Lung (tissue), 4 donors: ENCODE results near the gene RBL2.

DNA sequence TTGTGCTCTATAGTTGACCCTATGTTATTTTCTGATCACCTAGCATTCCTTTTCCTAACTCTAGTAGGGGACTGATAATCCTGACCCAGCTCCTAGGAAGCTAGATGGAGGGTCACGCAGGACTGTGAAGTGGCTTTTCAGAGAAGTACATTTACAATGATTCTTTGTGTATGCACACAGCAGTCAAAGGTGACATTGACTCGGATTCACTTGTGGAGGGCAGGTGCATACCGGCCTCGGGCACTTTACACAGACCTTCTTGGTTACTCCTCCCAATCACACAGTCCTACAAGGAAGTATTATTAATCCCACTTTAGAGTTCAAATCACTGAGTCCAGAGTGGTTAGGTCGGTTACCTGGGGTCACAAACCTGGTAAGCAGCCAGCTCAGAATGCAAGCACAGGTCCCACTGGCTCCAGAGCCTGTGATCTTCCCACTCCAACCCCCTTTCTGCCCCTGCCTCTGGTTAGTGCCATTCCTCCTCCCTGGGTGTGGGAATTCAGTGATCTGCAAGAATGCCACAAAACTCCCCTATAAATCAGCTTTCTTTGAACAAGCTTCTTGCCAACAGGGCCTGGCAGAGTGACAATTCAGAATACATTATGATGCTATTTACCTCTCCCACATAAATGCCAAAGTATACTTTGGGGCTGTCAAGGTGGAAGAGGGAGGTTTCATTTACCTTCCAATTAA, 7.1 kb downstream of the CHD9NB start:
- PRO-cap = no peak
- RAMPAGE, long total RNA = no peak
- RRBS = no CpG with 5 or more reads among the region's 5 CpGs

DNA sequence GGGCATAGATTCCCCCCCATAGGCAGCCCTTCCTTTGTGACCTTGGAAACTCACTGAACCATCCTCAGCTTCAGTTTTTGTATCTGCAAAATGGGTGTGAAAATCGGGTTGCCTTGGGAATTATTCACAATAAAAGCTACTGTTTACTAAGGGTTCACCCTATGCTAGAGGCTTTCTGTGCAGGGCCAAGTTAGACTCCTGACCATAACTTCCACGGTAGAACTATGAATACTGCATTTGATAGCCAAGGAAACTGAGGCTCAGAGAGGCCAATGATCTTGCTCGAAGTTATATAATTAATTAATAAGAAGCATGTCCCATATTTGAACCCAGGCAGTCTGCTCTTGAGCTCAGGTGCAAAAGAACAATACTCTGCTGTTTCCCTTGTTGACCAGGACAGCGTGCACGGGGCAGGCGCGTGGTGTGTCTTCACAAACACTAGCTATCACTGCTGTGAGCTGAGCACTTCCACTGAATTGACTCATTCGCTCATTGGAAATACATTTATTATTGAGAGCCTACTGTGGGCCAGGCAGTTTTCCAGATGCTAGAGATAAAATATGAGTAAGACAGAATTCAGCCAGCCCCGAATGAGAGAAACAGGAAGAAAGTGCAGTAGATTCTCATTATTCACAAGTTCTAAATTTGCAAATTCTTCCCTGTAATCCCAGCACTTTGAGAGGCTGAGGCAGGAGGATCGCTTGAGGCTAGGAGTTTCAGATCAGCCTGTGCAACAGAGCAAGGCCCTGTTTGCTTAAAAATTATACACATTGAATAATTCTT, 1.6 kb downstream of the CHD9 start:
- PRO-cap = no peak
- RAMPAGE, long total RNA = no peak
- RRBS = no CpG with 5 or more reads among the region's 10 CpGs

DNA sequence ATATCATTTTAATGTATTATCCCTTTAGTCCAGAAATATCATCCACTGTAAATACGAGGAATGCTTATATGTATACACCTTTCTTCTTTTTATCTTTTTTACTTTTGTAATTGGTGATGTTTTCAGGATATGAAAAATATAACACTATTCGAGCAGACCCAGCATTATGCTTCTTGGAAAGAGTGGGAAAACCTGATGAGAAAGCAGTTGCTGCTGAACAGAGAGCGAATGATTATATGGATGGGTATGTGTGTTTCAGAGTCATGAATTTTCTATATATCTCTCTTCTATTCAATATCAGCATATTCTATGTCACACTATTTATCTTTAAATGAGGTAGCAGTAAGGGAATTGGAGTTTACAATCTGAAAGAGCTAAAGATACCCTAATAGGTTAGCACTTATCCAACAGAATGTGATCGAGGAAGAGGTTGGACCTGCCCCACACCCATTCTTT, 148.1 kb upstream of the RBL2 start:
- PRO-cap = no peak
- RAMPAGE, long total RNA = no peak
- RRBS = no CpG with 5 or more reads among the region's 4 CpGs

DNA sequence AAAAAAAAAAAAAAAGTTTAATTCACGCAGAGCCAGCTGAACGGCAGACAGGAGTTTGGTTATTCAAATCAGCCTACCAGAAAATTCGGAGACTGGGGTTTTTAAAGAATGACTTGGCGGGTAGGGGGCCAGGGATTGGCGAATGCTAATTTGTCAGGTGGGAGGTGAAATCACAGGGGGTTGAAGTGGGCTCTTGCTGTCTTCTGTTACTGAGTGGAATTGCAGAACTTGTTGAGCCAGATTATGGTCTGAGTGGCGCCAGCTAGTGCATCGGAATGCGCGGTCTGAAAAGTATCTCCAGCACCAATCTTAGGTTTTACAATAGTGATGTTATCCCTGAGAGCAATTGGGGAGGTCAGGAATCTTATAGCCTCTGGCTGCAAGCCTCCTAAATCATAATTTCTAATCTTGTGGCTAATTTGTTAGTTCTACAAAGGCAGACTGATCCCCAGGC, 800 bp upstream of the RBL2 start:
- PRO-cap = no peak
- RAMPAGE, long total RNA = no peak
- RRBS = no CpG with 5 or more reads among the region's 9 CpGs

DNA sequence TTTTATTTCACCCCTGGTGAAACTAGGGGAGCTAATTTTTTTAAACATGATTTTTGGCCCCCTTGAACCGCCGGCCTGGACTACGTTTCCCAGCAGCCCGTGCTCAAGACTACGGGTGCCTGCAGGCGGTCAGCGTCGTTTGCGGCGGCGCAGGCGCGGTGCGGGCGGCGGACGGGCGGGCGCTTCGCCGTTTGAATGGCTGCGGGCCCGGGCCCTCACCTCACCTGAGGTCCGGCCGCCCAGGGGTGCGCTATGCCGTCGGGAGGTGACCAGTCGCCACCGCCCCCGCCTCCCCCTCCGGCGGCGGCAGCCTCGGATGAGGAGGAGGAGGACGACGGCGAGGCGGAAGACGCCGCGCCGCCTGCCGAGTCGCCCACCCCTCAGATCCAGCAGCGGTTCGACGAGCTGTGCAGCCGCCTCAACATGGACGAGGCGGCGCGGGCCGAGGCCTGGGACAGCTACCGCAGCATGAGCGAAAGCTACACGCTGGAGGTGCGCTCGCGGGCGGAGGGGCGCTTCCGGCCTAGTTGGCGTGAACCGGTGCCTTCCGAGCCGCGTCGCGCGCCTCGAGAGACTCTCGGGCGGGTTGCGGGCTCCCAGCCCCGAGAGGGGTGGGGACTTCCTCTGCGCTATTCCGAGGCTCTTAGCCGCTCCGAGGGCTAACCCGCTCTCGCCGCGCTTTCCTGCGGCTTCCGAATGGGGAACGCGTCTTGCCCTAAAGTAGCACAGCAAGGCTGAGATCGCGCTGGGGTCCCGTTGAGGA, at the start of gene RBL2:
RBL2 (plus strand) TSS at position 167 of the 763 bp plus-strand sequence.
- PRO-cap = no peak
- RAMPAGE, long total RNA = no peak
- RRBS = 2% methylated on average over 9 of the region's 91 CpGs

DNA sequence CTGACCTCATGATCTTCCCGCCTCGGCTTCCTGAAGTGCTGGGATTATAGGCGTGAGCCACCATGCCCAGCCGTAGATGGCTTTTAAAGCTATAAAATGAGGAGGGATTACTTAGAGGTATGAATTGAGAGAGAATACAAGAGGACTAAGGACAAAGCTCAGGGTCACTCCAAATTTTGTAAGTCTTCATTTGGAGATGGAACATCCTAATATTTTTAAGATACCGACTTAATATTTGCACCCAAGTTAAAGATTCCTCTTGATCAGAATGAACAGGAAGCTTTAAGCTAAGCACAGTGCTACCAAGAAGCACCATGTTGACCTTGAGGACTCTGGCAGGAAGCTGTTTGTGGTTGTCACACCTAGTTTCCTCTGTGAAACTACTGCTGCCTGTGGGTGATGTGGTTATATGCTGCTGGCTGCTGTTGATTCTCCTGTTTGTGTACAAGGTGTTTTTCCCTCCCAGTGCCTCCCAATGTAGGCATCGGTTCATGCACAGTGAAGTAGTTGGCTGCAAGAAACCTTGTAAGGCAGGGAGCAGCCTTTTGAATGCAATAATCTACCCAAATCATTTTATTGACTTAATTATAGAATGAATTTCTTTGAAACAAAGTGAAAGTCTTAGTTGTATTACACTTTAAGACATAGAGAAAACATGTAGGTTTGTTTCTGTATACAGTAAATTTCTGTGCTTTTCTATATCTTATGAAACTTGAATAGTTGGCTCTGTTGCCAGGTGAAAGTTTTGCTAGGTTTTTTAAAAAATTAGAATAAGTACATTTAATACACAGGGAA, 23.4 kb downstream of the RBL2 start:
- PRO-cap = no peak
- RAMPAGE, long total RNA = no peak
- RRBS = no CpG with 5 or more reads among the region's 6 CpGs

DNA sequence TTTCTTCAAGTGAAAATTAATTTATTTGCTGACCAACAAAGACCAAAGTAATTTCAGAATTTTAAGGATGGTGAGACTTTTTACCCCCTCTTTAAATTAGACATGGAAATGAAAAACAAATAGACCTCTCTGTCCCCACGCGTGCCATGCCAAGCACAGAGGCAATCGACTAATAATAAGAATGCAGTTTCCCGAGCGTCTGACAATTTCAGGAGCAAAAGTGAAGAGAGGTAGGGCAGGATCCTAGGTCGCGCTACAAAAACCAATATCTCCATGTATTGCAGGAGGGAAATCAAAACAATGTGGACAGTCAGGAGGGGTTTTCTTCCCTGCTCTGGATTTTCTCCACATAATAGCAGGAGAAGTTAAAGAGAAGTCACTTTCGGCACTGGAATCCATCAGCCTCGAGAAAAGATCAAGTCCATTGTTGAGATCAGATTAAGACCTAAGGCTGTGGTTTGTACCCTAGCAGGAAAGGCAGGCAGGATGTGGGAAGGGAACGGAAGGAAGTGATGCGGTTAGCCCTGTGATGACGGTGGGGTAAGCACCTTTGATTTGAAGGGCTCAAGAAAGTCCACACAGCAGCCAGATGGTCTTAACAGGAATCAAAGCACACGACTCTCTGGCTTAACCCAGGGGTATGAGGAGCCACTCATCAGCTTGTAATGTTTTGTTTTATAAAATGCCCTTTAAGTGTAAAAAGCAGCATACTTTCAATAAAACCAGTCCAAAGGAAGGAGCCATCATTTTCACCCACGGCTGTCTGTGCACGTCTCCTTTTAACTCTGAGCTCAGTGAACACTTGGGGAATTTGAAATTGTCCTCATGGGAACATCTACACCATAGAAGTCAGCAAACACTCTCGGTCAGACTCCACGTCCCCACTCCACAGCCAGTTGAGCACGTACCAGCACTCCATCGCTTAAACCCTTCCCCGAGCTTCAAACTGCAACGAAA, 15.7 kb upstream of the AKTIP start:
- PRO-cap = no peak
- RAMPAGE, long total RNA = no peak
- RRBS = no CpG with 5 or more reads among the region's 21 CpGs

- PRO-cap = no peak
- RAMPAGE, long total RNA = no peak
- RRBS = no CpG with 5 or more reads among the region's 7 CpGs
Observed at GRCh38 chr16:53714439-53715261, 10.7 kb downstream of the FTO start.

DNA sequence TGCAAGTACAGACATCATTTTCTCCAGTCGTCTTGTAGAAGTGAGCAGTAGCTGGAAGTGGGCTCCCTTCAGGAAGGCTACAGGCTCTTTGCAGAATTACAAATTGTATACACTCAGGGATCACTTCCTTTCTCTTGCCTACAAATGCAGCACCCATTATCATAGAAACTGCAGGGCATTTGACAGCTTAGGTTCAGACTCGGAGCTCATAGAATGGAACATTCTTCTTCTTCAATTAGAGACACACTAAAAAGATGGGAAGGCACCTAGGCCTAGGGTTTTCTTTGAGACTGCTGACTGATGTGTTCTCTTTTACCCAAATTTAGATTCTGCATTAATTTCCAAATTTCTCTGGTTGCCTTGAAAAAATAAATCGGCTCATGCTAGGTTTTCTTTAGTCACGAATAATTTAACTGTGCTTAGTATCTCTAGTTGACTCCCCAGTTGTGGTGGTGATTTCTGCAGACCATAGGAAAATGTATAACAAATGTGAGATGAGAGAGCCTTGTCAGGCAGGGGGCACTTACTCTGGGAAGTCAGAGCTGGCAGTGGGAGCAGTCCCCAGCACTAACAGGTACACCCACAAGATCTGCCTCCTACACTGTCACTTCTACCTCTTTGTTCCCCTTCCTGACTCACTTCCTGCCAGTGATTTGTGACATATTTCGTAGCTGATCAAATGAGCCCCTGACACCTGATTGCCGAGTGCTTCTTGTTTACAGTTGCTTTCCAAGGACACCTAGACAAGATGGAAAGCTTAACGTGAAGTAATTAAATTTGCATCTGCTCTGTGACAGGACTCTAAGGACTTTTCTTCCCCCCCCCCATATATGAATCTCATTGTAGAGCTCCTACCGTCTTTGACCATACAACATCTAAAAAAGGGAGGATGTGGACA, 40.3 kb downstream of the FTO start:
- PRO-cap = no peak
- RAMPAGE, long total RNA = no peak
- RRBS = no CpG with 5 or more reads among the region's 8 CpGs

GRCh38 chr16:54125111-54125447, 161.5 kb downstream of the IRX3 start:
- PRO-cap = no peak
- RAMPAGE, long total RNA = no peak
- RRBS = no CpG with 5 or more reads among the region's 6 CpGs

DNA sequence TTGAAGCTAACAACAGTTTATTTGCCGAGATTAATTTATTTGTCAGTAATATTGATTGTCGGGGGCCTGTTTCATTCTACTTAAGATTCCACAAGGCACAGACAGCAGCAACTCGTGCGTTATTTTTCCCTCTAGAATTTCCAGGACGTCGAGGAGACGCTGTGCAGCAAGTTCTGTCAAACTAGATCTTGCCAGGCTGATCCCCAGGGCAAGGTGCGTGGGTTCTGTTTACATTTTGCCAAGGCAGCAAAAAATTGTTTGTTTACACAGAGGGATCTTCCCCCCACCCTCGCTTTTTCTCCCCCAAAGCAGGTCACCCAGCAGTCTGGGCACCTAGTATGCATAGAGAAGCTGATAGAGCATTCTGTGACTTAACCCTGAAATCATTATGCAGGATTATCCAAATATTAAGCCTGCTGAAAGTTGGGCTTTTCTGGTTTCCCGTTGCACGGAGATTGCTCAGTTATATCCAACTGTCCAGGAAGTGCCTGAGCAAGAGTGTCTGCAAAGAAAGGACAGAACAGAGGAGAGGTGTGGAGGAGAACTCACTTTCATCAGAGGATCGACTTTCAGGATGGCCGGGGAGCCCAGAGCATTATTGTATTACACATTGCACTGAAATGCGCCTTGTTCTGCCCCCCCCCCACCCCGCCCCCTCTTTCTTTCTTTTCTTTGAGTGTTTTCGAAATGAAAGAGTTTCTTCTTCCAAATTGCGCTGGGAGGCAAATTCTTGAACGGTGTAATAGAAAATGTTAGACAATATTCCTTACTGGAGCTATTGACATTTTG, 111.2 kb downstream of the IRX3 start:
- PRO-cap = no peak
- RAMPAGE, long total RNA = no peak
- RRBS = no CpG with 5 or more reads among the region's 18 CpGs

GRCh38 chr16:54208255-54208725, 78.3 kb downstream of the IRX3 start:
- PRO-cap = no peak
- RAMPAGE, long total RNA = no peak
- RRBS = no CpG with 5 or more reads among the region's 6 CpGs

- PRO-cap = no peak
- RAMPAGE, long total RNA = no peak
- RRBS = no CpG with 5 or more reads among the region's 7 CpGs
Observed at GRCh38 chr16:54265613-54266130, 20.9 kb downstream of the IRX3 start.

DNA sequence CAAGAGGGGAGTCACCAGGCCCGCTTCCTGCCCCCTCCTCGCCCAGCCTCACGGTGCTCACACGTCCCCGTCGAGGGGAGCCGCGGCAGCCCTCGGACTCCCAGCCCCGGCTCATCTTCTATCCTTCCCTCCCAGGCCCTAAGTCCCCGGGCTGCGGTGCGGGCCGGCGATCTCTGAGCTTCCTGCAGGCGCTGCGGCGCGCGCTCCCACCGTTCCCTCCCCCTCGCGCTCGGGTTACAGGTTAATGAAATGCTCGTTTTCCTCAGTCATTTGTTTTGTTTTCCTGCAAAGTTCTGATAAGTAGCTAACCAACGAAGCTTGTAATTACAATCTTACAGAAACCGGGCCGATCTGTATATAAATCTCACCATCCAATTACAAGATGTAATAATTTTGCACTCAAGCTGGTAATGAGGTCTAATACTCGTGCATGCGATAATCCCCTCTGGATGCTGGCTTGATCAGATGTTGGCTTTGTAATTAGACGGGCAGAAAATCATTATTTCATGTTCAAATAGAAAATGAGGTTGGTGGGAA, 3.0 kb upstream of the IRX3 start:
- PRO-cap = no peak
- RAMPAGE, long total RNA = no peak
- RRBS = no CpG with 5 or more reads among the region's 31 CpGs

DNA sequence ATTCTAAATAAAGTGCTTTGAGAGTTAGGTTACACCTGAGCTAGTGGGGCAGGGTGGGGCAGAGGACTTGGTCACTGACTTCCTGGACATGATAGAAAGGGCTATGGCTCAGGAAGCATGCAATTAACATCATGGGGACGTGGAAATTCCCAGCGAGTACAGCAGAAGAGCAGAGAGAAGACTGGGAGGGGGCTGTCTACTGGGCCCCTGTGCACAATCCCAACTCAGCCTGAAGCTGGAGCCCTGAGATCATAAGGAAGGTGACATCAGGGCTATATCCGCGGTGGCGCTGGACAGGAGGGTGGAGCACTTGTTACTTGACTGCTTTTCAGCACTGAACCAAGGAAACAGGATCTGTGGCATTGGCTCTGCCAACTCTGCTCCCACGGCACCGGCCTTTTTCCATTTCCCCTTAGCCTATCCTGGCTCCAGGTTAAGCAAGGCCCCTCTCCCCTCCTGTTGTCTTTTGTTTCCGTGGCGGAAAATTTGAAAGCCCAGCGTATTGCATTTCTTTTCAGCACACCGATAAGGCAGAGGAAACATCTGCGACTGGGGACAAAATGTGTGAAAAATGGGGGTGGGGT, 124.9 kb upstream of the IRX3 start:
- PRO-cap = no peak
- RAMPAGE, long total RNA = no peak
- RRBS = no CpG with 5 or more reads among the region's 12 CpGs

DNA sequence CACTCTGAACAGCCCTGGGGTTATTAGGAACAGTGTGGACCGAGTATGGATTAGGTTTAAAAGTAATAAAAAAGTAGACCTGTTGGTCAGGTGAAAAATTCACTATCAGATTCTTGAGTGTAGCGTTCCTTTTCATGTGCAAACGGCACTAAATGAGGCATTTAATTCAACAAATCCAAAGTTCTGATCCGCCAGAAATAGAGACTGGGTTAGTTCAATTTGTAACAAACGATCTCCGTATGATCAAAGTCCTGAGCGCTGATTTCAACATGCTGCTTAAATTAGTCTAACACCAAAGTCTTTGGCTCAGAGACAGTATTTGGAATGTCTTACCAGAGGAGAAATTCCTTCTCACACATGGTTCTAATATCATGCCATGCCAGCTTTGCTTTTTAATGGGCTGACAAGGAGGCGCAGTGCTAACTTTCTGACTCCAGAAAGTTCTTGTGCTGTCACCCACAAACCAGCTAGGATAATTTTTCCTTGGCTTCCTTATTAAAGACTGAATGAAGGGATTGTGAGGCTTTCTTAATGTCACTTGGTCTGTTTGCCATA, 173.2 kb upstream of the IRX3 start:
- PRO-cap = no peak
- RAMPAGE, long total RNA = no peak
- RRBS = no CpG with 5 or more reads among the region's 8 CpGs

DNA sequence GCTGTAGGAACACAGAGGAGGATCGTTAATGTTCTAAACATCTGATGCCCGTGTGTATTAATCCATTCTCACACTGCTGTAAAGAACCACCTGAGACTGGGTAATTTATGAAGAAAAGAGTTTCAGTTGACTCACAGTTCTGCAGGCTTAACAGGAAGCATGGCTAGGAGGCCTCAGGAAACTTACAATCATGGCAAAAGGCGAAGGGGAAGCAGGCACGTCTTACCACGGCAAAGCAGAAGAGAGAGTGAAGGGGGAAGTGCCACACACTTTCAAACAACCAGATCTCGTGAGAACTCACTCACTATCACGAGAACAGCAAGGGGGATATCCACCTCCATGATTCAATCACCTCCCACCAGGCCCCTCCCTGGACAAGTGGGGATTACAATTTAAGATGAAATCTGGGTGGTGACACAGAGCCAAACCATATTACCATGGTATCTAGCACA, 56.7 kb upstream of the IRX5 start:
- PRO-cap = no peak
- RAMPAGE, long total RNA = no peak
- RRBS = no CpG with 5 or more reads among the region's 7 CpGs

DNA sequence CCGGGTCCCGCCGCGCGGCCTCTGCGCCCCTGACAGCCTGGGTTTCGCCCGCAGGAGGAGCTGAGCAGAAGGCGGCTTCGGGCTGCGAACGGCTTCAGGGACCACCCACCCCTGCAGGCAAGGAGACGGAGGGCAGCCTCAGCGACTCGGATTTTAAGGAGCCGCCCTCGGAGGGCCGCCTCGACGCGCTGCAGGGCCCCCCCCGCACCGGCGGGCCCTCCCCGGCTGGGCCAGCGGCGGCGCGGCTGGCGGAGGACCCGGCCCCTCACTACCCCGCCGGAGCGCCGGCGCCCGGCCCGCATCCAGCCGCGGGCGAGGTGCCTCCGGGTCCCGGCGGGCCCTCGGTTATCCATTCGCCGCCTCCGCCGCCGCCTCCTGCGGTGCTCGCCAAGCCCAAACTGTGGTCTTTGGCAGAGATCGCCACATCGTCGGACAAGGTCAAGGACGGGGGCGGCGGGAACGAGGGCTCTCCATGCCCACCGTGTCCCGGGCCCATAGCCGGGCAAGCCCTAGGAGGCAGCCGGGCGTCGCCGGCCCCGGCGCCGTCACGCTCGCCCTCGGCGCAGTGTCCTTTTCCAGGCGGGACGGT, 2.5 kb downstream of the IRX5 start:
- PRO-cap = no peak
- RAMPAGE, long total RNA = no peak
- RRBS = 13% methylated on average over 16 of the region's 75 CpGs

- PRO-cap = no peak
- RAMPAGE, long total RNA = no peak
- RRBS = no CpG with 5 or more reads among the region's 31 CpGs
Observed at GRCh38 chr16:54939485-54940145, 8.9 kb downstream of the IRX5 start.

GRCh38 chr16:55297013-55297580, 26.9 kb upstream of the IRX6 start:
- PRO-cap = no peak
- RAMPAGE, long total RNA = no peak
- RRBS = no CpG with 5 or more reads among the region's 8 CpGs